ENCODE measurements around the genes CXCR1, VIL1 and PLCD4.

DNA sequence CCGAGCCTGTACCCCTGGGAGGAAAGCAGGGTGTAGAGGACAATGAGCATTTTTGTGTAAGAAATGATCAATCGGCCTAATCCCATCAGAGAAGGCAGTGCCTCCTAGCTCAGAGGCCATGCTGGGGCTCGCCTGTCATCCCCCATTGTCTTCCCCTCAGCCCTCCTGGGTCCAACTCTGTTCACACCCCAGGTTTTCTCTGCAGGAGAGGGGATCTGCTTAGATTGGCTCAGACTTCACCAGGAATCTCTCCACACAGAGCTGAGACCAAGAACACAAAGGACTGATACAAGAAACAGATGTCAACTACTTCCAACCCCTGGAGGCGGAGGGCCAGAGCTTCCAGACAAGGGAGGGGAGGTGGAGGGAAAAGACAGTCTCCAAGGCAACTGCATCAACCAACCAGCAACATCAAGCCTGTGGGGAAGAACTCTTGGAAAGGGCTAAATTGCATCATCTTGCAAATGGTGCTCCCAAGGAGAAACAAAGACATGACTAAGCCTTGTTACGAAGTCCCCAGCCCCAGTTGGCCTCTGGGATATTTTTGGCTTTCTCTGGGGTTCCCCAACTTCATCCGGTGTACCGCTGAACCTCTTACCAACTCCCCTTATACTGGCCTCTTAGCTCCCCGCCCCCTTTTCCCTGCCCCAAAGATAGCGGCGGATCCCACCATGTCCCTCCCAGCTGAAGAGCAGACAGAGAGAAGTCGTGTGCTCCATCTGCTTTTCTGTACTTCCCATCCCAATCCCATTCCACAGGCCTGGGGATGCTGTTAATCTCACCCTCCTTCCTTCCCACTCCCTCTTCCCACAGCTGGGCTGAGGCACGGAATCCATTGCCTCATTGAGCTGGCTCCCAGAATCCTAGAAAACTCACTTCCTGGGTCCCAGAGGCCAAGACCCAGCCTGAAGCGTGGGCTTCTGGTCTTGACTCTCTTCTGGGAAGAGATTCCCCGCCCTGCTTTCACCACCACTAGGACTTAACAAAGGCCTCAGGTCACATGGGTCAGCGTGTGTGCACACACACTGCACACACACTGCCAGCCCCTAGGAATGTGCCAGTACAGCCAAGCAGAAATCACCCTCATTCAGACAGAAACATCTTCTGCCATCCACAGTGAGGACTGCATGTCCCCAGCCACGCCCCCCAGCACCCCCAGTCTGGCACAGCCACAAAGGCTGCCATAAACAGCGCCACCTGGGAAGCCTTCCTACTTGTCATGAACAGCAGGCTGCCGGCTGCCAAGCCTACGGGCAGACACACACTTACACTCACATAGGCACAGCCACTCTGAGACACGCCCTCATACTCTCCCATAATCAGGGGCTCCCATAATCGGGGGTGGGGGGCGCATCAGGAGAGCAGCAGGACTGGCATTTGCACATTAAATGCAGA lies 166.1 kb downstream of the TNS1 start:
- PRO-cap, result no peak

GRCh38 chr2:217838311-217839057 lies 164.3 kb downstream of the TNS1 start:
- PRO-cap, result no peak

DNA sequence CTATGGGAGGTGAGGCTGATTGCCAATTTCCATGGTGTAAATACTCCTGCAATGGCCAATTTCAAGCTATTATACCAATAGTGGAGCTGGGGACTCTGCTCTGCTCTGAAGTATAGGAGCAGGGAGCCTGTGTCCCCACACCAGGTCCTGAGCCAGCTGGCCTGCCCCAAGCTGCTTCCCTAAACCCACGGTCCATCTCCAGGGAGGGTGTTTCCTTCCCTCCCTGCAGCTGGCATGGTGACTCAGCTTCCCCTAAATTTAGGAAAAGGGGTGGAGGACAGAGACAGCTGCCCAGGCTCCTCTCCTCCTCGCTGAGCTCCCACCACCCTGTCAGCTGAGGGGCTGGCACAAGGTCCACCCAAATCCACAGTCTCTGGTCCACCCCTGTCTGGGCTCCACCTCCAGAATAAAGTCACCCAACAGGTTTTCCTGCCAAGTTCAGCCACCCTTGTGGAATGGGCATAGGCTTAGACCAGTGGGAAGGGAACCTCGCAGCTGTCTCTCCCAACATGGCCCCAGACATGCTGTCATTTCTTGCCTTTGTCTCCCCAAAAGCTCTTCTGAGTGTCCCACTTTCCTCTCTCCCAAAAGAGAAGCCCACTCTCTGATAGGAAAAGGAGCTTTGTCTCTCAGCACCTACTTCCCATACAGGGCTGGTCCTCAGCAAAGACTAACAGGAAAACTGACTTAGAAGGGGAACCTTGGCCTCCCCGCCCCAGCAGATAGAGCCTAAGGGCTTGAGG lies 156.4 kb downstream of the TNS1 start:
- PRO-cap, result no peak

GRCh38 chr2:217865984-217867044 lies 136.5 kb downstream of the TNS1 start:
- PRO-cap, result bidirectional peak, plus-strand start at chr2:217866668, minus-strand start at chr2:217866673

DNA sequence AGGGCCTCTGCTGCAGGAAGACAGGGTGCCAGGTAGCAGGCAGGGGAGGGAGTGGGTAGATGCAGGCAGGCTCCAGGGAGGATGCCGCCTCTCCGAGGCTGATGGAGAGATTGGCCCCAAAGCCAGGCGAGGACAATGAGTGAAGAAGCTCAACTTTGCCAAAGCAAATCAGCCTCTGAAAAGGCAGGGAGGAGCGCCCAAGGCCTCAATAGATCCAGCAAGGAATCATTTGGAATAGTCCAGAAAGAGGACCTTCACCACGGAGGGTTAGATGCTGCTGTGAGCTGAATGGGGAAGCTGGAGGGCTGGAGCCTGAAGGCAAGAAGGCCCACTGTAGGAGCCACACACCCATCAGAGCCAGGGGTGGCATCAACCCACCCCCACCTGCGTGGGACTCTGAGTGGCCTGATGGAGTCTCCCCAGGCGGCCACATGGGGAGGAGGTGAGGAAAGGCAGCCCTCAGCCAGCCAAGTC lies 133.6 kb downstream of the TNS1 start:
- PRO-cap, result no peak

- PRO-cap, result no peak
Observed at GRCh38 chr2:217879029-217879402, 123.8 kb downstream of the TNS1 start.

- PRO-cap, result no peak
Observed at GRCh38 chr2:217923381-217924330, 79.1 kb downstream of the TNS1 start.

GRCh38 chr2:217936125-217936662 lies 66.6 kb downstream of the TNS1 start:
- PRO-cap, result no peak

- PRO-cap, result no peak
Observed at GRCh38 chr2:217940262-217940777, 62.5 kb downstream of the TNS1 start.

DNA sequence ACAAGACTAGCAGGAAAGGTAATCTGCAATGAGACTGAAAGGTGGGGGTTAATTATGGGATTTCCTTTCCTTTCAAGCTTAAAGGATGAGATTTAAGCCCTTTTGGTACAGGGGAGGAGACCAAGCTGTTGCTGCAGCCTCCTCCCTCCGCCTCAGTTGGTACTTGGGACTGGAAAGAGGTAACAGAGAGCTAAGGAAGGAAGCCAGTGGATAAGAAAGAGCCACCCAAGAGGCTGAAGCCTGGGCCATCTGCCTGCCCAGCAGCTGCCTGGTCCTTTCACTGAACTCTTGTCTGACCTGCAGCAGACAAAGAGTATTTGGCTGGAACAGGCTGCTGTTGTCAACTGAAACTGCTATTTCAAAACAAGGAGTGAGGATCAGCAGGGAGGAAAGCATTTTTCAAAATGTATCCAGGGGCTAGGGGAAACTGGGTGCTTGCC lies 30.4 kb downstream of the TNS1 start:
- PRO-cap, result bidirectional peak, plus-strand start at position 366 of the sequence, minus-strand start at position 282 of the sequence

DNA sequence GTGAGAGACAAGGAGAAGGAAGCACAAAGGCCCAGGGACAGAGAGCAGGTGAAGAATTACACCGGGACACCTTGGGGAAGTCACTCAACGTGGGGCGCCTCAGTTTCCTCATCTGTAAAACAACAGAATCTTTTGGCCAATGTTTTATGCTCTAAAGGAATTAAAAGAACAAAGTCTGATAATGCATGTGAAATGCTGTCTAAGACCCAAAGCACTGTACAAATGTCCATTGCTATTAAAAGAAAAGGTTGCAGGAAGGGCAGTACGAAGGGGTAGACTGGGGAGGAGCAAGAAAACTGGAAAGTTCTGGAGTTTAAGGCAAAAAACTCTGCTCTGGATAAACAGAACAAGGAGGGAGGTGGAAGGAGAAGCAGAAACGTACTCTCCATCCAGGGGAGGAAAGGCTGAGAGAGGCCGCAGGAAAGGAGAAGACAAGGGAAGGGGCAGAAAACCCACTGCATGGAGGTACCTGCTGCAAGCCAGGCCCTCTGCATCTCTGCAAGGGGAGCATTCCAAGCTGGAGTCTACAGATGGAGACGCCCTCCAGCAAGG lies 25.8 kb downstream of the TNS1 start:
- PRO-cap, result unidirectional peak, plus-strand start at position 344 of the sequence

DNA sequence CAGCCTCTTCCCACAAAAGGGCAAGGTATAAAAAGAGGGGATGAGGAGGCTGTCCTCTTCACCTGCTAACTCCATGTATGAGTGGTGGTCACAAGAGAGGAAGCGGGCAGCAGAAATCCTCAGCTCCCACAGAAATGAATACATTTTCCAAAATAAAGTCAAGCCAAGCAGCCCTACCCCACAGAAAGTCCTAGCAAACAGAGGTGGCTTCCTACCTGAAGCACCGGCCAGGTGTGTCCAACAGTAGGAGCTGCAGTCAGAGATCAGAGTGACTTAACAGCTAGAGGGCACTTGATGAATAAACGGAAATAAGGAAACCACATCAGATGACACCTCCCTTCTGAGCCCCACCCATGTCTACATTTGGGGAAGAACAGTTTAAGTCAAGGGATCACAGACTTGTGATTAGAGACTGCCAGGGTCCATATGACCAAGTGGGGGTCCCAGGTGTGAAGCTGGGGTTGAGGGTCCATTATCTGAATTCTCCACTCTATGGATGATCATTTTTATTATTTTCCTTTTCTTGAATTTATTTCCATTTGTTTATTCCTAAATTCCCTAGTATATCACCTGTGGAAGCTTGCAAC lies at the start of gene CXCR1:
Gene CXCR1, minus strand, starts transcription at position 270 of the 587 bp plus-strand sequence.
- PRO-cap, result no peak

DNA sequence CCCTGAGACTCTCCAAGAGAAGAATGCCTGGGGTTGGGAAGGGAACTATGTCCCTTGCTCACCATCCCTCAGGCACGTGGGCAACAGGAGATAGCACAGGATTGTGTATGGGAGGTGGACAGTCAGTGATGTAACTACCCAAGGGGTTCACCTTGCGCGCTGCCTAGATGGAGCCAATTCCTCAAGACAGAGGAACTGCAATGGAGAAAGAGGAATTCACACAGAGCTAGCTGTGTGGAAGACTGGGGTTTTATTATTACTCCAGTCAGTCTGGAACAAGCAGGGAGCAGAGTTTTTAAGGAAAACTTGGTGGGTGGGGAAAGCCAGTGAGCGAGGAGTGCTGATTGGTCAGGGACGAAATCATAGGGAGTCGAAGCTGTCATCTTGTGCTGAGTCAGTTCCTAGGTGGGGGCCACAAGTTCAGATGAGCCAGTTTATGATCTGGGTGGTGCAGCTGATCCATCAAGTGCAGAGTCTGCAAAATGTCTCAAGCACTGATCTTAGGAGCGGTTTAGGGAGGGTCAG lies 13.9 kb upstream of the CXCR1 start:
- PRO-cap, result no peak

DNA sequence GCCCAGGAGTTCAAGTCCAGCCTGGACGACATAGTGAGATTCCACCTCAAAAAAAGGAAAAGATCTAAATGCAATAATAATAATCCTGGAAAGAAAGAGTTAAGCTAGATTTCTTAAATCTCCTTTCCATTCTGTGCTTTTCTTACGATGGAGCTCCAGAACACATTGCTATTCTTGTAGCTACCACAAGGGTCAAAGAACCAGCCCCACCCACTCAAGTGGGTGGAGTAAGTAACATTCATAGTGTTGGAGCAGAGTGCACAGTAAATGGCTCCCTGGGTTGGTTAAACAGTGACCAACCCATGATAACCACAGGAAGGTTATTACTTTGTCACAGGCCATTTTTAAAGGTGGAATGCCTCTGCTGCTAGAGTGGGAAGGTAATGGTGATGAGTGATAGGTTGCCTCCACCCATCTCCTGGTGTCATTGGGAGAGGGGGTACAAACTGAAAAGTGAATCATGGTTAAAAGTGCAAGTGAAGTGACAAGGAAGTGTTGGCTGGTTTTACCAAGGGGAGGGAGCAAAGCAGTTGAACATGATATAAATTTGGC lies 13.9 kb downstream of the ARPC2 start:
- PRO-cap, result no peak

DNA sequence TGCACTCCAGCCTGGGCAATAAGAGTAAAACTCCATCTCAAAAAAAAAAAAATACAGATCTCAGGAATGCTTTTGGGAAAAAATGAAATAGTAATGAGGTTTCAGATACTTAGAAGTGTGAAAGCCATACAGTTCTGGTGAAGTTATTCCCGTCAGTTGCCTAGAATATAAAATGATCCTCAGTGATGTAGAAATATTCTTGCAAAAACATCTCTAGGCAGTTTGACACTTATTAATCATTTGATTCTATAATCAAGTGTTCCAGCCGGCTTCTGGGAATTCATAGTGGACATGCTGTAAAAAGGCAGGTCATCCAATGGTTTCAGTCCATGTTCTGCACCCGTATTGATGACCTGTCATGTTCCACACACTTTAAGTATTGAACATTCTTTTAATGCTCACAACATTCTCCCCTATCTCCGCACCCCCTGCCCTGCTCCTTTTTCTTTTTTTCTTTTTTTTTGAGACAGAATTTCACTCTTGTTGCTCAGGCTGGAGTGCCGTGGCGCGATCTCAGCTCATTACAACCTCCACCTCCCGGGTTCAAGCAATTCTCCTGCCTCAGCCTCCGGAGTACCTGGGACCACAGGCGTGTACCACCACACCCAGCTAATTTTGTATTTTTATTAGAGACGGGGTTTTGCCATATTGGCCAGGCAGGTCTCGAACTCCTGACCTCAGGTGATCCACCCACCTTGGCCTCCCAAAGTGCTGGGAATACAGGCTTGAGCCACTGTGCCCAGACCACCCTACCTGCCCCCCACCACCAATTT lies 20.0 kb downstream of the ARPC2 start:
- PRO-cap, result no peak

DNA sequence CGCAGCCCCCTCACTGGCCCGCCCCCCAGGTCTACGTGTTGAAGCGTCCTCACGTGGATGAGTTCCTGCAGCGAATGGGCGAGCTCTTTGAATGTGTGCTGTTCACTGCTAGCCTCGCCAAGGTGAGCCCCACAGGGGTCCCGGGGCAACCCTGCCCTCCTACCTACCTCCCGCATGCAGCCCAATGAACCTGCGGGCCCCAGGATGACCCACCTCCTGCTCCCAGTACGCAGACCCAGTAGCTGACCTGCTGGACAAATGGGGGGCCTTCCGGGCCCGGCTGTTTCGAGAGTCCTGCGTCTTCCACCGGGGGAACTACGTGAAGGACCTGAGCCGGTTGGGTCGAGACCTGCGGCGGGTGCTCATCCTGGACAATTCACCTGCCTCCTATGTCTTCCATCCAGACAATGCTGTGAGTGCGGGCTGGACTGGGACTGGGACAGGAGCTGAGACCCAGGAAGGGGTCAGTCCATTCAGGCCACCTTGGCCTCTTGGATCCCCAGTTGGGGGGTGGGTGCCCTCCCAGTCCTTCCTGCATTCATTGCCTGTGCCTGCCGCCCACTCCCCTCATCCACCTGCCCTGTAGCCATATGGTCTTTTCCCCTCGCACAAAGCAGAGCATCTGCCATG lies 3.5 kb downstream of the CTDSP1 start:
- PRO-cap, result no peak

GRCh38 chr2:218404637-218405036 lies 5.0 kb downstream of the CTDSP1 start:
- PRO-cap, result unidirectional peak, plus-strand start at chr2:218404801

DNA sequence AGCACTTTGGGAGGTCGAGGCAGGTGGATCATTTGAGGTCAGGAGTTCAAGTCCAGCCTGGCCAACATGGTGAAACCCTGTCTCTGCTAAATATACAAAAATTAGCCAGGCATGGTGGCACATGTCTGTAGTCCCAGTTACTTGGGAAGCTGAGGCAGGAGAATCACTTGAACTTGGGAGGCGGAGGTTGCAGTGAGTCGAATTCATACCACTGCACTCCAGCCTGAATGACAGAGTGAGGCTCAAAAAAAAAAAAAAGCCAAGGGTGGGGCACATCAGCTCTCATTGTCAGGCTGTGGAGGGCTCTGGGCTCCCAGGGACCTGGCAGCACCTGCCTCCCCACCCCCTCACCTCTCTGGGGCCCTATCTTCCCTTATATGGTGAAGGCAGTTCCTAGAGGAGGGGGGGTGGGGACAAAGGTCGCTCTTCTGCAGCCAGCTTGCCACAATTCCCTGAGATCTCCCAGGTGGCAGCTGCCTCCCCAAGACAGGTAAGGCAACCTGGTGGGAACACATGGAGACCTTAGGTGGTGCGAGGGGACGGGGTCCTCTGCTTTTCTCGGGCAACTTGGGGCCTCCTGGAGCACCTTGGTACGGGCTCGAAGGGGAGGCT lies at the start of gene VIL1:
Gene VIL1, plus strand, starts transcription at position 445 of the 612 bp plus-strand sequence.
- PRO-cap, result no peak

GRCh38 chr2:218438331-218439053 lies 19.6 kb downstream of the VIL1 start:
- PRO-cap, result no peak

DNA sequence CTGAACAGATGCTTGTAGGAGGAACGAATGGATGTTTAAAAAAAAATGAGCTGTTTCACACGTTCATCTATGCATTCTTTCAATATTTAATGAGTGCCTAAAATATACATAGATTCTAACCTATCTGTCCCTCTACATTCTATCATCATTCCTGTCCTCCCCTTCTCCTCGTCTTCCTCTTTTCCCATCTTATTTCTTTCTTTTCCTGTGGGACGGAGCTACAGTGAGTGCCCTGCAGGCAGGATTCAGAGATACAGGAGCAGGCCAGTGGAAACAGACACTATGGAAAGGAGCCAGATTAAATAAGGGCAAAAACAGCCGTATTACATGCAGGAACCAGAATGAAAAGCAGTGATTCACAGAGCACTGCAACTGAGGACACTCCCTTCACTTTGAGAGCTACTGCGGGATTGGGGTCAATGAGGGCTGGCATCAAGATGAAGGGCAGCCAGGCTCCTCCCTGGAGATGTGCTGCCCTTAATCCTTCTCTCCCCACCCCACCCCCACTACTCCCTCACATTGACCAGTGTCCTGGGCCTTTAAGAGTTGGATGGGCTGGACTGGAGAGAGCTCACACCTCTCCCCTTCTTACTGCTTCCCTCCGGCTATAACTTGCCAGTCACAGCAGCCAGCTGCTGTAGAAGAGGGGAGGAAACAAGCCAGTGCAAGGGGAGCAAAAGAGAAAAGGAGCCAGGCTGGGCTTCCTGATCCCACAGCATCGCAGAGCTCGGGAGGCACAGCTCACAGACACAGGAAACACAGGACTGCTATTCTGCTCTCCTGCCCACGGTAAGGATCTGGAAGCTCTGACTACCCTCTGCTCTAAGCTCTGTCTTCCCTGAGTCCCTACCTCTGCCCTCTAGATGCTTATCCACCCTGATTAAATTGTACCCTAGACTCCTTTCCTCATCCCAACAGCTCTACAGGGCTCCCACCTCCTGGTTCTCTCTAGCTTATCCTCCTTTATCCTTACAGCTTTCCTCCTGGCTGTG lies at the start of gene PLCD4:
Gene PLCD4, plus strand, starts transcription at position 618 of the 992 bp plus-strand sequence.
- PRO-cap, result no peak

Data from fallopian tube (tissue), 1 donor.